Umbilical cord (tissue), 2 donors: ENCODE measurements around the genes TAF5, NEURL1, STN1 and ITPRIP.

GRCh38 chr10:103367680-103368121, at the start of gene TAF5:
TAF5 (plus strand) TSS chr10:103367976.
- RAMPAGE, long total RNA = no peak

- RAMPAGE, long total RNA = no peak
Observed at GRCh38 chr10:103476177-103476828, 2.7 kb downstream of the CALHM3 start.

GRCh38 chr10:103493361-103494145, at the start of gene NEURL1:
NEURL1 (plus strand) TSS chr10:103493705.
- RAMPAGE, long total RNA = no peak

GRCh38 chr10:103551587-103552174, 58.2 kb downstream of the NEURL1 start:
- RAMPAGE, long total RNA = no peak

GRCh38 chr10:103599292-103600001, 105.9 kb downstream of the NEURL1 start:
- RAMPAGE, long total RNA = no peak

- RAMPAGE, long total RNA = no peak
Observed at GRCh38 chr10:103604144-103604556, 110.6 kb downstream of the NEURL1 start.

- RAMPAGE, long total RNA = no peak
Observed at GRCh38 chr10:103780182-103780921, 75.0 kb downstream of the SH3PXD2A start.

DNA sequence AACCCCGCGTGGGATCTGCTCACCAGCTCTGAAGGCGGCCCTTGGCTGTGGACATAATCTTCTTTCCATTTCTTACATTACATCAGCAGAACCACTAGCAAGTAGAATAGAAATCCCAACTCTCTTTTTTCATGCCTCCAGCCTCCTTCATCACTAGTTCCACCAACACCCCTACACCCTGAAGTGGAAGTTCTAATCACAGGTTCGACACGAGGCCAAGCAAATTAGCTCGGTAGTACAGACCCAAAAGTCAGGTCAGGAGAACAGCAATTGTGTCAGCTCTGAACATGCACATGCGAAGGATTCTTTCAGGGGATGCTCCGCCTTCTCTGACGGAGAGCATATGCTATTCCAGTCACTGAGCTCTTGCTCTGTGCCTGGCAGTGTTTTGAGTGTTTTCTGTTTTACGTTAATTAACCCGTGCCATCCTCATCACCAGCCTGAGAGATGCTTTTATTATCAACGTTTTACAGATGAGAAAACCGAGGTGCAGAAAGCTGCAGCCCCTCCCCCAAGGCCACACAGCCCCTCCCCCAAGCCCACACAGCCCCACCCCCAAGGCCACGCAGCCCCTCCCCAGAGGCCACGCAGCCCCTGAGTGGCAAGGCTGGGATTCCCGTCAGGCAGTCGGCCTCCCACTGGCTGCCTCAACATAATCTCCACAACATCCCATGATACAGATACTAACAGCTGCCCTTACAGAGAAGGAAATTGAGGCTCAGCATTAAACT, 16.2 kb downstream of the SH3PXD2A start:
- RAMPAGE, long total RNA = no peak

- RAMPAGE, long total RNA = no peak
Observed at GRCh38 chr10:103887737-103888424, 30.1 kb downstream of the STN1 start.

GRCh38 chr10:103917190-103918368, at the start of gene STN1:
STN1 (minus strand) TSS chr10:103918184.
- RAMPAGE, long total RNA = start-site peak on the minus strand at chr10:103918136-103918188, 172 and 123 reads in 2 replicates

- RAMPAGE, long total RNA = no peak
Observed at GRCh38 chr10:104017928-104018451, 51.0 kb downstream of the SLK start.

- RAMPAGE, long total RNA = no peak
Observed at GRCh38 chr10:104020285-104020680, 53.3 kb downstream of the SLK start.

- RAMPAGE, long total RNA = no peak
Observed at GRCh38 chr10:104119855-104120480, 2.0 kb upstream of the SFR1 start.

GRCh38 chr10:104255041-104256199, 728 bp downstream of the GSTO1 start:
- RAMPAGE, long total RNA = no peak

- RAMPAGE, long total RNA = no peak
Observed at GRCh38 chr10:104256200-104256830, 1.6 kb downstream of the GSTO1 start.

DNA sequence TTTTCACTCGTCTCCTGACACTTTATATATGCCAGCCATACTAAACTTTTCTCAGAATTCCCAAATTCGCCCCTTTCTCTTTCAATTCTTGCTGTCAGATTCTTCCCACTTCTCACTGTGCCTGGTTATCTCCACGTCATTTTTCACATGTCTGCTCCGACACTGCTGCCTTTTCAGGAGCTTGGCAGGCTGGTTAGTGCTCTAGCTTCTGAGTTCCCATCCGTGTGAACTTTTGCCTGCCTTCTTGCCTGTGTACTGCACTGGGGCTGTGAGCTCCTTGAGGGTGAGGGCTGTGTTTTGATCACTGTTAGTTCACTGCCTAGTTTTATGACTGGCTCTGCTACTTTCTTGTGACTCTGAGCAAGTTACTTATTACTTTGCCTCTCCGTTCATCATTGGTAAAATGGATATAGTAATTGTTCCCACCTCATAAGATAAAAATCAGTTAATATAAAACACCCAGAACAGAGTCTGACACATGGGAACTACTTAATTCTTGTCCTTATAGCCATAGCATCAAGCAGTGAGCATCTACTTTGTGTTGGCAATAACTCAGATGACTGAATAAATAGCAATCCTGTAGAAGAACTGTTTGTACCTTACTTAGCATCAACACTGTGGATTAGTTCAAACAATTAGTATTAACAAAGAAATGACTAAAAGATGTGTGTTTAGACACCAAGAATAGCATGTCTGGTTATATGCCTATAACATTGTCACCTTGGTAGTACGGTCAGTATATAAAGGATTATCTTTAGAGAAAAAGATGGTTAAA, 5.5 kb downstream of the GSTO1 start:
- RAMPAGE, long total RNA = no peak

DNA sequence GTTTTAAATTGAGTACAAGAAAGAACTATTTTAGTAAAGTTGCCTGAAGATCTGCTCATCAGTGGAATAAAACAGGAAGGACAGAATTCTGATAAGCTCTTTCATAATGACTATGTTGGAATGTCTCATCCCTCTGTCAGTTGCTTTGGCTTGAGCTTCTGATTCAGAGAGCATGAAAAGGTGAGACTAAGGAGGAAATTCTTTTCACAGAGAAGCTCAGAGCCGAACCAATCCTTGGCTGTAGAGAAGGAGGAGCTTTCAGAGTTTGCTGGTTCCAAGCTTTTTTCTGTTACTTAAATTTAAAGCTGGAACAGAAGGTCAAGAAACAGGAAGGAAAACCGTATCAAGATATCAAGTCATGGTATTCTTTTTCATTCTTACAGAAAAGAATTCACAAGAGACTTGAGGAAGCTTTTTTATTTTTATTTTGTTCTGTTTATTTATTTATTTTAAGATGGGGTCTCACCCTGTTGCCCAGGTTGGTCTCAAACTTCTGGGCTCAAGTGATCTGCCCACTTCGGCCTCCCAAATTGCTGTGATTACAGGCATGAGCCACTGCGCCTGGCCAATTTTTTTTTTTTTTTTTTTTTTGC, 24.1 kb downstream of the GSTO2 start:
- RAMPAGE, long total RNA = no peak

DNA sequence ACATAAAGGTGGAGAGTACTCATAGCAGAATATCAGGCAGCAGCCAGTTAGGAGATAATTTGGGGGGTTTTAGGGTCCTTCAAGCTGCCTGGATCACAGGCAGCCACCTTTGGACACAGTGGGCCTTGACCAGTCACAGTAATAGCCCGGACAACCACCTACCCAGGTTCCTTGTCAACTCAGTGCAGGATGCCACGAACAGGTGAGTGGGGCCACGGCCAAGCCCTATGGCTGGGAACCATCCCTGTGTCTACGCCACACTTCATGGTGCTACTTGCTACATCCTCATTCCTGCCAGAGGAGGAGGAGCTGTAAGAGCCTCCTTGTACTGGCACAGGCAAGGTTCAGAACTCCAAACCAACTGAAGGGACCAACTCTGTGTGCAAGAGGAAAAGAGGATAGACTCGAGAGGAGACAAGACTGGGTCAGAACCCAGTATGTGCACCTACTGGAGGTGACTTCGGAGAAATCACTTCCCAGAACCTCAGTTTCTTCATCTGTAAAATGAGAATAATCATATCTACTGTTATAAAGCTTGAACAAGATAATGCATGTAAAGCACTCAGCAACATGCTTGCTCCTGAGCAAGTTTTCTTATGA, 19.9 kb downstream of the ITPRIP start:
- RAMPAGE, long total RNA = no peak

GRCh38 chr10:104322963-104323562, 15.2 kb downstream of the ITPRIP start:
- RAMPAGE, long total RNA = no peak

- RAMPAGE, long total RNA = no peak
Observed at GRCh38 chr10:104338270-104338914, at the start of gene ITPRIP. ITPRIP (minus strand) TSS chr10:104338465.